ENCODE measurements around a stretch of chr3.

- RRBS, result no CpG with 5 or more reads among the region's 5 CpGs
Measured at GRCh38 chr3:123754971-123755422, 129.1 kb downstream of the MYLK start.

- RRBS, result no CpG with 5 or more reads among the region's 2 CpGs
Measured at GRCh38 chr3:123783792-123784152, 100.4 kb downstream of the MYLK start.

DNA sequence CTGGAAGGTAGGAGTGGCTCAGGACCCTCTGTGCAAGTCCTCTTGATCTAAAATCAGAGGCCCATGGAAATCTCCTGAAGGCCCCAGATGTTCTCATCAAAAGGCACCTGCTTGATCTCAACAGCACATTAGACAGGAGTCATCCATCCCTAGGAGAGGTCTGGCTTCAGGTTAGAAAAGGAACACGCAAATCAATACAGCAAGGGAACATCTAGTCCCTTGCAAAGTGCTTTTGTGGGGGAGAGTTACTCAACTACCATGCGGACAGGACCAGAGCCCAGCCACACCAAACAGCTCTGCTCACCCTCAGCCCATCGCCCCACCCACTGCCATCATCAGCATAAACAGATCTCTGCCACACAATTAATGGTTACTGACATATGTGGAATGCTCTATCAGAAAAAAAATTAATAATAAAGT, 85.6 kb downstream of the MYLK start:
- RRBS, result no CpG with 5 or more reads among the region's 3 CpGs

DNA sequence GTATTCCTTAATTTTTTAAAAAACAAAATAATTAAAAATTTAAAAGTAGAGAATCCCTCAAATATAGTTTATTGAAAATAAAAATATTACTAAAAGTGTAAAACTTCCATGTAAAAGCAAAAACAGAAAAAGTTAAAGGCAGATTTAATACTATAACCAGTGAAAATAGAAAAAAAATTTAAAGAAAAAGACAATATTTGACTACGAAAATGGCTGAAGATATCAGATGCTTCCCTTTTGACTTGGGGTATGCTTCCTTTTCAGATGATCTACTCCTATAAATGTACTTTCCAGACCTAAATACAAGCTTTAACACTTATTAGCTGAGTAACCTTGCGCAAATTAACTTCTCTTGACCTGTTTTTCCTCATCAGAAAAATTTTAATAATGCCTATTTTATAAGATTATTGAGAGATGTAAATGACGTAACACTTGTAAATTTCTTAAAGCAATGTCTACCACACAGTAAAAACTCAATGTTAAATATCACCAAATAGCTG, 10.2 kb downstream of the CCDC14 start:
- RRBS, result no CpG with 5 or more reads among the region's 3 CpGs

GRCh38 chr3:123953663-123954212, 7.3 kb downstream of the CCDC14 start:
- RRBS, result no CpG with 5 or more reads among the region's 5 CpGs

DNA sequence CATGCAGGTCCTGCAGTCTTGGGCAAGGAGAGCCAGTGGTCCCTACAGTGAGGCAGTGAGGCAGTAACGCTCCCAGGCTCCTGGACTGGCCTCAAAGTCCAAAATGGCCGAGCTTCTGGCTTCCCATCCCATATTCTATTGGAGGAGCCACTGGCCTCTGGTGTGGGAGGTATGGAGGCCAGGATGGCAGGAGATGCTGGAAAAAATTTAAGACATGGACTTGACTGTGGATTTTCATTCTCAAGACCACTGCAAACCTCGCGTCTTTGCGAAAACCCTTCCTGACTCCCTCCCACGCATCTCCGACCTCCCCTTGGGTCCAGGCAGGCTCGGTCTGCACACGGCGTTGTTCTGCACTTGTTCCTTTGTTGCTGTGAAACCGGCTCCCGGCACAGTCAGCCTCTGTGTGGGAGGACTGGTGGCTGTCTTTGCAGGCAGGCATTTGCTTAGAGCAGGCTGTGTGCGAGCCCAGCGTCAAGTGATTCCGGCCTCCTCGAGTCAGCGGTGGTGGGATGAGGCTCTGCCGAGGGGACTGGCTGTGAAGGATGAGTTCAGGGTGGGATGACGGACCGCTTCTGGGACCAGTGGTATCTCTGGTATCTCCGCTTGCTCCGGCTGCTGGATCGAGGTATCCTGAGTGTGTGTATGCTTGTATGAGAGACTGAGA, 61.2 kb downstream of the KALRN start:
- RRBS, result 96% methylated on average over 4 of the region's 23 CpGs

- RRBS, result no CpG with 5 or more reads among the region's 3 CpGs
Measured at GRCh38 chr3:124599672-124600468, 130.4 kb upstream of the UMPS start.

DNA sequence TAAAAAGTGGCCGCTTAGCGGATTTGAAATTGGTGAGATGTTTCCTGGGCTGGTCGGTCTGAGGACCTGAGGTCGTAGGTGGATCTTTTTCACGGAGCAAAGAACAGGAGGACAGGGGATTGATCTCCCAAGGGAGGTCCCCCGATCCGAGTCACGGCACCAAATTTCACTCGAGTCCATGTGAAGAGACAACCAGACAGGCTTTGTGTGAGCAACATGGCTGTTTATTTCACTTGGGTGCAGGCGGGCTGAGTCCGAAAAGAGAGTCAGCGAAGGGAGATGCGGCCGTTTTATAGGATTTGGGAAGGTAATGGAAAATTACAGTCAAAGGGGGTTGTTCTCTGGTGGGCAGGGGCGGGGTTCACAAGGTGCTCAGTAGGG, 27.3 kb downstream of the UMPS start:
- RRBS, result no CpG with 5 or more reads among the region's 15 CpGs

GRCh38 chr3:124772338-124772794, 42.1 kb downstream of the UMPS start:
- RRBS, result no CpG with 5 or more reads among the region's 13 CpGs

- RRBS, result no CpG with 5 or more reads among the region's 5 CpGs
Measured at GRCh38 chr3:124812345-124812643, 74.9 kb downstream of the ITGB5 start.

GRCh38 chr3:124837543-124838383, 49.4 kb downstream of the ITGB5 start:
- RRBS, result no CpG with 5 or more reads among the region's 6 CpGs

DNA sequence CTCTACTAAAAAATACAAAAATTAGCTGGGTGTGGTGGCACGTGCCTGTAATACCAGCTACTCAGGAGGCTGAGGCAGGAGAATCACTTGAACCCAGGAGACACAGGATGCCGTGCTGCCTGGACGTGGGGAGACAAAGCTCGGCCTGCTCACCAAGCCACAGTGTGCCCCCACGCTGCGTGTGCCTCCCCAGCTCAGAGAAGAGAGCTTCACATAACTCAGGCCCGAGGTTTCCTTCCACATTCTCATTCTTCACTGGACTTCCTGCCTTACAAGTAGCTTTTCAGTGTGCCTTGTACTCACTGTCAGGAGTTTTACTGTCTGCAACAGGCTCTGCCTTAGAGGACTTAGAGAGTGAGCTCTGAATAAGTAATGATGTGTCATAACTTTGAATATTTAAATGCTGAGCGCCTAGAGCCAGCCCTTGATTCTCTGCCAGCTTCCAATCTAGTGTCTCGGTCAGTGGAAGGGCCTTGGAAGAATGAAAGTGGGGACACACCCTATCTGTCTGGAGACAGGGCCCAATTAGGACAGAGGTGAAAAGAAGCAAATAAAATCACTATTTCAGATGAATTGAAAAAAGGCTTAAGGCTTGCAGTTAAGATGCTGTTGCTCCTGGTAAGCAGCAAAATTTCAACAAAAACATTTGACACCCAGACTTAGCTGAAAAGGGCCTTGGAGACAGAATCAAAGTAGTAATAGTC, 41.7 kb downstream of the ITGB5 start:
- RRBS, result no CpG with 5 or more reads among the region's 9 CpGs

GRCh38 chr3:124851103-124851554, 36.0 kb downstream of the ITGB5 start:
- RRBS, result no CpG with 5 or more reads among the region's 3 CpGs

DNA sequence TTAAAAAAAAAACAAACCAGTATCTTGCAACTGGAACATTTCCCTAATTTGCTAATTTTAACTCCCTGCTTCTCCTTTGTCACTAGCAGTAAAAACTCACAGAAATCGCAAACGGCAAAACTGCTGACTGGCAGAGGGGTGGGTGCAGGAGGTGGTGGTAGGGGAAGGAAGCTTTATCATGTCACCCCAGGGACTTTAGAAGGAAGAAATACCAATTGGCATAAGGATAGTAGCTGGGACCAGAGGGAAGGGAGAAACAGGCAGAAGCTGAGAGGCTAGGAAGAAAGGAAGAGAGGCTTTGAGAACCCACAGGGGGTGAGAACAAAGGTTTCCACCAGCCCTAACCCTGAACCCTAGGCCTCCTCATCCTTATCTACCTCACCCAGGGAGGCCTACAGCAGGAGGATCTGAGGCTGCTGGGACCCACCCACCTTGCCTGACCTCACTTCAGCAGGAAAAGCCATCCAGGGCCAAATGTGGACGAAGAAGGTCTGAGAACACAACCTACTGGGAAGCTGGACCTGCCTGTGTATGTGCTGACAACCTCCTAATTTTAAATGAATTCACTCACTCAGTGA, 10.7 kb downstream of the ITGB5 start:
- RRBS, result no CpG with 5 or more reads among the region's 3 CpGs

DNA sequence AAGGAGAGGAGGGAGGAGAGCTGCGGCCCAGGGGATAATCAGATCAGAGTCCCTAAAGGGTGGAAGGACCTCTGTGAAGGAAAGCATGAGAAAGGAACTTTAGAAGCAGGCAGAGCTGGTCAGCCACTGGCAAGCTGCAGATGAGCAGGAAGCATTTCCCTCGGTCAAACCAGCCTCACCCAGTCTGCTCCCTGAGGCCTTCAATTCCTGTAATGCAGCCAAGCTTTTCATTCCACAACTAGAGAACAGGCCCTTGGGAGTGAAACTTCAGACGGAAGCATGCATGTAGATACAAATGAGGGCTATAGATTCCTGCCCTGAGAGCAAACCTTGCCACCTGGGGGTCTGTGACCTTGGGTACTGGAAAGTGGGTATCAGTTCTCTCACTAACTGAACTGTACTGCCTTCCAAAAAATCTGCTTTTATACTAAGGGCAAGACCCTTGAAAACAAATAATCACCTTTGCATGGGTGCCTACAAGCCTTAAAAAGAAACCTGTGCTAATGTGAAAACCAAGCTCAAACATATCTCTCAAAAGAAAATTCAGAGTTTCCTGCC, 60.9 kb upstream of the HEG1 start:
- RRBS, result no CpG with 5 or more reads among the region's 3 CpGs

DNA sequence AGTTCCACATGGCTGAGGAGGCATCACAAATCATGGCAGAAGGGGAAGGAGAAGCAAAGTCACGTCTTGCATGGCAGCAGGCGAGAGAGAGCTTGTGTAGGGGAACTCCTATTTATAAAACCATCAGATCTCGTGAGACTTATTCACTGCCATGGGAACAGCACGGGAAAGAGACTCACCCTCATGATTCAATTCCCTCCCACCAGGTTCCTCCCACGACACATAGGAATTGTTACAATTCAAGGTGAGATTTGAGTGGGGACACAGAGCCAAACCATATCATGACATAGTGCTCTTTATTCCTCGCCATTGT, 67.7 kb upstream of the HEG1 start:
- RRBS, result no CpG with 5 or more reads among the region's 6 CpGs

DNA sequence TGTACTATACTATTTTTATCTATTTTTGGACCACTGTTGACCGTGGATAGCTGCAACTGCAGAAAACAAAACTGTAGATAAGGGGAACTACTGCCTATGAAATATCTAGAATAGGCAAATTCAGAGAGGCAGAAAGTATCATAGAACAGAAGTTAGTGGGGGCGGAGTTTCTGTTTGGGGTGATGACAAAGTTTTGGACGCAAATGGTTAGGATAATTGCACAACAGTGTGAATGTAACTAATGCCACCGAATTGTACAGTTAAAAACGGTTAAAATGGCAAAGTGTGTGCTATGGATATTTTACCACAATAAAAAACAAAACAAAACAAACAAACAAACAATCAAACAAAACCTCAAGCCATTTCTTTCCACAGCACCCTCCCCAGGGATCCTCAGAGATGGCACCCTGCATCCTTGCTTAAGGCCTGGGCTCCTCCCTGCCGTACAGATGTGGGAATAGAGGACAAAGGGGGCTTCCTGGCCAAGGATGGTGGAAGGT, 66.4 kb downstream of the SLC12A8 start:
- RRBS, result no CpG with 5 or more reads among the region's 6 CpGs

DNA sequence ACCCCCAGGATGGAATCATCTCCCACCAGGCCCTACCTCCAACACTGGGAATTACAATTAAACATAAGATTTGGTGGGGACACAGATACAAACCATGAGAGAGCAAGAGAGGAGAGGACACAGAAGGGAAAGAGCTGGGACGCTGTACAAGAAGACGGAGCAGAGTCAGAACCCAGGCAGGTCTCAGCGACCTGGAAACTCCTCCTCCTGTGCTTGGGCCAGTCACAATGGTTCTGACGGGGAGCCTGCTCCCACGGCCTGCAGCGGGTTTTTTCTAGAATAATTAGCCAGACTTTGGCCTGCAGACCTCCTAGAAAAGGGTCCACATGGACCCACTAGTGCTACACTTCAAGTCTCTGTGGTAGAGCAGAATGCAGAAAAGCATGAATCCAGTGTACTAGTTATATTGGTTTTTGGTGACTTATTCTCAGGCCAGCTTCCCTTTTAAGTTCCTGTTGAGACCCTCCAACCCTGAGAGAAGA, 5.6 kb downstream of the SLC12A8 start:
- RRBS, result no CpG with 5 or more reads among the region's 6 CpGs

GRCh38 chr3:125207416-125207905, 5.1 kb downstream of the SLC12A8 start:
- RRBS, result no CpG with 5 or more reads among the region's 7 CpGs

DNA sequence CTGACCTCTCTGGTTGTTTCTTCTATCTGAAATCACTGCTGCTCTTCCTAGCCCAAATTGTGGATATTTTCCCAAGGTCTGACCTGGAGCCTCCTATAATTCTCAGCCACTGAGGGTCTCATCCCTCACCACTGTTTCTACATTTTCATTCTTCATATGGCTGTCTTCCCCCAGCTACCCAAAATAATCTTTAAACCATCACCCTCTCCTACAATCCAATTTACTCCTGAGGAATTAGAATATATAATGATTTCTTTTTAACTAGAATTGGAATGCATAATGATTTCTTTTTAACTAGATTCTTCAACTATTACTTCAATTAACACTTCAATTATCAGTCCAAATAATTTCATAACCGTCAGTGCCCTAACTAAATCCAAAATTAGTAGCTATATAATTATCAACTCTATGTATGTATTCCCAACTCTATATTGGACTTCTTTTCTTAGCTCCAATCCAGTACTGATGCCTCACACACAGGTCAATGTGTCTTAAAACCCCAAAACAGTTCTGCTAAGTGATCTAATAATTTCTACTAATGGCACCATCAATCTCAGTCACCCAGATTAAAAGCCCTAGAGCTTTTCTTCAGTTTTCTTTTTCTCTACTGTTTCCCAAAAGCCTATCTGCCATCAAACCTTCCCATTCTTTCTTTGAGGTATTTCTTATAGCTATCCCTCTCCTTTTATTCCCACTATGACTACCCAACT, 12.0 kb downstream of the ZNF148 start:
- RRBS, result no CpG with 5 or more reads among the region's 1 CpG

All from non-pigmented ciliary epithelial cell (primary cell).